Brain (tissue), 1 donor: ENCODE measurements around a stretch of chr12.

- RRBS: 96% methylated on average over 8 of the region's 35 CpGs
Measured at GRCh38 chr12:1645716-1646406, 16.8 kb downstream of the WNT5B start.

GRCh38 chr12:1794354-1794940 lies 25.9 kb upstream of the LRTM2 start:
- RRBS: no CpG with 5 or more reads among the region's 14 CpGs

DNA sequence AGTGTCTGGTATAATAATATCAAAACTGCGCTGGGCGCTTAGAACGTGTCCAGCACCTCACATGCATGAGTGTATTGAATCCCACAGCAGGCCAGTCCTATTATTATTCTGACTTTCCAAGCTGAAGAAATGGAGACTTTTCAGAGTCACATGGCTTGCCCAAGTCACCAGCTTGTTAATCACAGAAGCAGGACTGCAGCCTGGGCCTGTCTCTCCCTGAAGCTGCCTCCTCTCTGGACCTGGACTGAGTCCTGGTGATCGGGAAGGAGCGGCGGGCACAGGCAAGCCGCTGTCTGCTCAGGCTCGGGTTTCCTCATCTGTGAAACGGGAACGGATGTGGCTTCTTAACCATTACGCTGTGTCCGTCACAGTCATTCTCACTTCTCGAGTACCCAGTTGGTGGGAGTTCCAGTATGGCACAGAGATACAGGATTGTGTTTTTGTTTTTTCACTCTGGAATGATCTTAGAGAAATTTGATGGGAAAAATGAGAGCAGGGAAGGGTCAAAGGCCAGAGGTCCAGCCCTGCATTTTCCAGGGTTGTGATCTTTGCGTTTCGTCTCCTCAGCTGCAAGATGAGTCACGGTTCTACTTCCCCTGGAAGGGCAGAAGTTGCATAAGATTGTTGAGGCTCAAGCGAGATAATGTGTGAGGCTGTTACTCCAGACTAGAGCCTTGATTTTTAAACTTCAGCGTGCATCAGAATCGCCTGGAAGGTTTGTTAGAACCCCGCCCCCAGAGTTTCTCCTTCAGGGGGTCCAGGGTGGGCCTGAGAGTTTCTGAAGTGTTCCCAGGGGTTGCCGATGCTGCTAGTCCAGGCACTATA lies 7.6 kb upstream of the LRTM2 start:
- RRBS: no CpG with 5 or more reads among the region's 21 CpGs

GRCh38 chr12:1917521-1918143 lies 820 bp downstream of the CACNA2D4 start:
- RRBS: 84% methylated on average over 2 of the region's 15 CpGs

DNA sequence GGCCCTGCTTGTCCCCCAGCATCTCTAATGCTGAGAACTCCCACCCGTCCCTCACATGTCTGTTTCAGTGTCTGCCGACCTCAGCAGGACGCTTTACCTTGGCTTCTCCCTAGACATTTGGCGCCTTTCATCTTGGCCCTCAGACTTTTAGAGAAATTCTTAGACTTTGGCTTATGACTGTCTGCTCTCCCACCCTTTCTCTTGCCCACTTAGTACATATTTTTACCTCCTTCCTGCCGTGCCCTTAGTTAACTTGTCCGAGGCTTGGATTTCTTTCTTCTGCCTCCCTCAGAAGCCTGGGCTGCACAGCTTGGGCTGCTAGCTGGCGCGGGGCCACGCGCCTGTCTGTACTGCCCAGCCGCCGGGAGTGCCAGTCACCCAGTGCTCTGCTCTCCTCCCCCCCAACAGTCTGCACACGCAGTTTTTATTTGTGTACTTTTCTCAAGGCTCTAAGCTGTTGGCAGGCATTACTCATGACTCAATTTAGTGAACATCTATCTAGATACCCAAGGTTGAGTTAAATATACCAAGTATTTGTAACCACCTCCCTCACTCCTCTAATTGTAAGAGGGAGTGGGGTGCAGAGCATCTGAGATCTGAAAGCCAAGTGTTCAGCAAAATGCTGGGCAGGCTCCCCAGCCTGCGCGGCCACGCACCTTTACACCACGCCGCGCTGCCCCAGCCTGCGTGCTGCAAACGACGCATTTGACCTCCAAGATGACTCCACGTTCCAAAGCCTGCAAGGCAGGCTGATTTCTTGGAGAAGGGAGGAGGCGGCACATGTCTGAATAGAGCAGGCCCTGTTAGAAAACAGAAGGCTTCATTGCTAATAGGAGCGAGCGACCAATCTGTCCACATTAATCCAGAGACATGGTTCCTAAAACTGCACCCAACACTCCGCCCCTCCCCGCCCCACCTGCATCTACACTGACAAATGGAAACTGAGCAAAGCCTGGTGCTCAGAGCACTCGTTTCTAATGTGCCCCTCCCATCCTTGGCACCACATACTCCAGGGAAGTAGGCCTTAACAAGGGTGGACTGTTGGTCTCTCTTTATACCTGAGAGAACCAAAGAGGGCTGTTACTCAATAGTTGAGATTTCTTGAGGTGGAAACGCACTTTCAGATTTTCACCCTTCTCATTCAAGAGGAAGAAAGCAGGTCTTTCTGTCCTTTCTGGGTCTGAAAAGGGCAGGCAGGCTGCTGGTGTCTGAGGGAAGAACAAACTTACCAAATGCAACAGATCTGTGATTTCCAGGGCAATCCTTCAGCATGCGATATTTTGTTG lies 18.2 kb upstream of the CACNA2D4 start:
- RRBS: no CpG with 5 or more reads among the region's 31 CpGs

GRCh38 chr12:2053701-2054703 lies 1.2 kb downstream of the CACNA1C start:
- RRBS: 2% methylated on average over 52 of the region's 96 CpGs

- RRBS: no CpG with 5 or more reads among the region's 1 CpG
Measured at GRCh38 chr12:2054704-2054996, 1.9 kb downstream of the CACNA1C start.

DNA sequence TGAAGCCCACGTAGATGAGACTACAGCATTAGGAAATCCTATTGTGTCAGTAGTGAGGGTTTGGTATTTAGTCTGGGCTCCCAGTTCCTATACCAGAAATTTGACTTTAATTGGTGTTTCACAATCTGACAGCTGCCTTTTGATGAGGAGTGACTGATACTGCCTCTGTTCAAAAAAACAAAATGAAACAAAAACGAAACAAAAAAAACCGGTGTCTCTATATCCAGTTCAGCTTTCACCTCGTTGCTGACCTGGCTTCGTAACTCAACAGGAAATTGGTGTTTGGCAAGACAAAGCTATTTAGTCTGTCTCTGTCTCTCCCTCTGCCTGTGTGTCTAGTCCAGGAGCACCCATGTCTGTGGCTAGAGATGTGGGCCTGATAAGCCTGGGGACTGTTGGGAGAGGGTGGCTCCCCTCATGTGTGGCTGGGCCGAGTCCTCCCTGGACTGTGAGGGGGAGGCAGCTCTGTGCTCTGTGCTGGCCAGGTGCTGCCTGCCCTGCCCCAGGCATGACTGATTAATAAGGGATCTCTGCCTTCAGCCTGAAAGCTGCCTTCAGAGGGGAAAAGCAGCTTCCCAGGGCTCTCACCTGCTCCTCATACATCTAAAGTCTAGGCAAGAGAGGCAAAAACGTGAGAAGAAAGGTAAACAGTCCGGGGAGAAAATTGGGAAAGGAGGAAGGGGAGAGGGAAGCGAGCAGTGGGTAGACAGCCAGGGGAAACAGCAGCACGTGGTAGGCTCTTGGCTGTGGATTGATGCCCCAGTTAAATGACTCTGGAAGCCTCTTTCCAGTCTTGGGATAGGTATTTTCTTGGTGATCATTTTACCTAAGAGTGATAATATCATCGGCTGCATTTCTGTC lies 11.4 kb downstream of the CACNA1C start:
- RRBS: no CpG with 5 or more reads among the region's 11 CpGs

DNA sequence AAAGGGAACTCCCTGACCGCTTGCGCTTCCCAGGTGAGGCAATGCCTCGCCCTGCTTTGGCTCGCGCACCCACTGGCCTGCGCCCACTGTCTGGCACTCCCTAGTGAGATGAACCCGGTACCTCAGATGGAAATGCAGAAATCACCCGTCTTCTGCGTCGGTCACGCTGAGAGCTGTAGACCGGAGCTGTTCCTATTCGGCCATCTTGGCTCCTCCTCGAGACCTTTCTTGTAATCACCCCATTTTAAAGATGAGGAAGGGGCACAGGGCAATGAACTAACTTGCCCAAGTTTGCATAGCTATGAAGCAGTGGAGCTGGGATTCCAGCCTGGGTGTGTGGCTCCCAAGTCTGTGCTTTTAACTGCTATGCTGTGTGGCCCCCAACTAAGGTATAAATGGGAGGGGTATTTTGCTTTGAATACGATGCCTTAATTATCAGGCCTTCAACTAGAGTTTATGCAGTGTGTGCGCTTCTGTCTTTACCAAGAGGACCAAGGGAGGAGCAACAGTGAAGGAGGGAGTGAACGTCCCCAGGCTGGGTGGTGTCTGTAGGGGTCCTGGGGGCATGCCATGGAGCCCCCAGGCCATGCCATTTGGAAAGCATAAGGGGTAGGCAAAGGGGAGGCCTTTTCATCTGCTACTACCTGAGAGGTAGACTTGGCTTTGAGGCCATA lies 83.5 kb downstream of the CACNA1C start:
- RRBS: no CpG with 5 or more reads among the region's 17 CpGs

- RRBS: no CpG with 5 or more reads among the region's 4 CpGs
Measured at GRCh38 chr12:2195129-2195661, 142.4 kb downstream of the CACNA1C start.

- RRBS: no CpG with 5 or more reads among the region's 5 CpGs
Measured at GRCh38 chr12:2198782-2199192, 146.0 kb downstream of the CACNA1C start.

DNA sequence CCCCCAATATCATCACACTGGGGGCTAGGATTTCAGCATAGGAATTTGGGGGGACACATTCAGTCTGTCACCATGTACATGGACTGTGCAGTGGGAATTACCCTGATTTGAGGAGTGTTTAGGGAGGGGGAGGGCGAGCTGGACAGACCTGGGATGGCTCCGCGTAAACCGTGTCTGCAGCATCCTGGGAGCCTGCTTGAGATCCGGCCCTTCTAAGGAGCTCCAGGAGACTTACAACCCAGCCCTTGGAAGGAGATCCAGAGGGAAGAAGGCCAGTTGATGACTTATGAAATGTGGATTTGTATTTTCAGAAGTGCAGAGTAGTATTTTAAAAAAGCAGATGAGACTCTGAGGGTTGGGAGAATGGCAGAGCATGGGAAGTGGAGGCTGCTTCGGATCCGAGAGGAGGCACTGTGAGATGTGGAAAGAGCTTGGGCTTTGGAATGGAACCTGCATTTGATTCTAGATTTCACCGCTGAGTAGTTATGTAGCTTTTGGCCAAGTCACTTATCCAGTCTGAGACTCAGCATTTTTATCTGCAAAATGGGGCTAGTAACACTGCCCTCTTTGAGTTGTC lies 153.3 kb downstream of the CACNA1C start:
- RRBS: no CpG with 5 or more reads among the region's 8 CpGs

- RRBS: 47% methylated on average over 5 of the region's 19 CpGs
Measured at GRCh38 chr12:2268374-2269384, 215.9 kb downstream of the CACNA1C start.

- RRBS: no CpG with 5 or more reads among the region's 11 CpGs
Measured at GRCh38 chr12:2325589-2326111, 272.9 kb downstream of the CACNA1C start.

DNA sequence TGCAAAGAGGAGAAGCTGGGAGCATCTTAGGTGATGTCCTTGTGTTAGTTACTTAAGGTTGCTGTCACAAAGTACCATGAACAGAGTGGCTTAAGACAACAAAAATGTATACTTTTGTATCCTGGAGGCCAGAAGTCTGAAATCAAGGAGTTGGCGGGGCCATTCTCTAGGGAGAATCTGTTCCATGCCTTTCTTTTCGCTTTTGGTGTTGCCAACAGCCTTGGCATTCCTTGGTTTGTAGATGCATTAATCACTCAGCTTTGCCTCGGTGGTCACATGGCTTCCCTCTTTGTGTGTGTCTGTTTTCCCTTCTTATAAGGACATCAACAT lies 365.9 kb upstream of the FKBP4 start:
- RRBS: no CpG with 5 or more reads among the region's 3 CpGs

DNA sequence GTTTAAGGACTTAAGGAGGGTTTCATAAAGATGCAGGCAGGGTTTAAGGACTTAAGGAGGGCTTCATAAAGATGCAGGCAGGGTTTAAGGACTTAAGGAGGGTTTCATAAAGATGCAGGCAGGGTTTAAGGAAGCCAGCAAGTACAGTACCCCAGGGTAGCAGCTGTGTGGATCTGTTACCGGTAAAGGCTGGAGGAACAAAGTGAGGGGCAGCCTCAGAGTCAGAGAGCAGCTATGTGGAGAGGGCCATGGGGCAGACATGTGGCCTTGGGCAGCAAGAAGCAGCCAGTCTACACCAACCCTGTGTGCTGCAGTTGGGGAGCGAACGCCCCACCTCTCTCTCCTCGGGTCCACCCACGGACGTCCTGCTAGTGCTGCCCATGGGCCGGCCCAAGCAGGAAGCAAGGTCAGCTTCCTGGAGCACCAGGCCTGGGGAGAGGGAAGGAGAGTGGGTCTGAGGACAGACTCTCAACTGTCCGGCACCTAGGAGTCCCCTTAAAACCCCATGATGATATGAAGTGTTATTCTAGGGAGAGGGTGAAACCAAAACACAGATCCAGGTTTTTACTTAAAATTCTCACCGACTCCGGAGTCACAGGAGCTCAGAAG lies 254.9 kb upstream of the FKBP4 start:
- RRBS: 23% methylated on average over 2 of the region's 10 CpGs

- RRBS: no CpG with 5 or more reads among the region's 9 CpGs
Measured at GRCh38 chr12:2586406-2587053, 208.2 kb upstream of the FKBP4 start.

- RRBS: no CpG with 5 or more reads among the region's 9 CpGs
Measured at GRCh38 chr12:2613747-2614330, 180.9 kb upstream of the FKBP4 start.

DNA sequence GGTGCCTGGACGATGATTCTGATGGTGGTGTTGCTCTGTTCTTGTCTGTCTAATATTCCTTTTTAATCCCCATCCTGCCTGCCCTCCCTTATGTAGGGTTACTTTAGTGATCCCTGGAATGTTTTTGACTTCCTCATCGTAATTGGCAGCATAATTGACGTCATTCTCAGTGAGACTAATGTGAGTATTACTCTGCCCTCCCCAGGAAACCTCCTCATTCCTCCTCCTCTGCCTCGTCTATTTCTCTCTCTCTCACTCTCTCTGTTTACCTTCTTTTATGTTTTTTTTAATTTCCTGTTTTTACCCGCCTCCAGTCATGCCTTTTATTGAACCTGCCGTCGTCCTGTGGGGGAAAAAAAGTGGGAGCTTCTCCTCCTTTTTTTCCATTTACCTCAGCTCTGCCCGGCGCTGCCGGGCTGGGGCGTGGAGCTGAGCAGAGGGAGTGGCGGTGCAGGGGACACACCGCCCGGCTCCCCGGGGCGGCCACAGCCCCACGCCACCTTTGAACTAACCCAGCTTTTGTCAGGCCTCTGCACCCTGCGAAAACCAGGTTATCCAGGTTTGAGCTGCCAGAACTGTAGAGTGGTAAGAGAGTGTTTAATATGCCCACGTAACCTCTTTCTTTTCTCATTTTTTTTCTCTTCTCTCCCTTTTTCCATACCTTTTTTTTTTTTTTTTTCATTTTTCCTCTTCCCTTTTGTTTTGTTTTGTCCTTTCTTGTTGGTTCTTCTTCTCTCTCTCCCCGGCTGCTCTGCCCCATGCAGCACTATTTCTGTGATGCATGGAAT lies 161.0 kb upstream of the FKBP4 start:
- RRBS: 82% methylated on average over 5 of the region's 20 CpGs

DNA sequence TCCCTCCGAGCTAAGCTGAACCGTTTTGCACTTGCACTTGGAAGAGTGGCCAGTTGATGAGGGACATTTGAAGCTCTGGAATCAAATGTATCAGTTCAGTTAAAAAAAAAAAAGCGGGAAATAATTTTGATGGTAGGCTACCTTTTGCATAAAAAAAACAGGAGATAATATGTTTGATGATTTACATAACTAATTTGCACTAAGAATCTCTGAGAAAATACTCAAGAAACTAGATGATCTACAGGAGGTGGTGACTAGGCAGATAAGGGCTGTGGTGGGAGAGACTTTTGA lies 118.2 kb upstream of the FKBP4 start:
- RRBS: no CpG with 5 or more reads among the region's 3 CpGs